Tongue (tissue), 2 donors: ENCODE measurements around the genes OR9Q1, OR6Q1, OR10W1, CNTF, FAM111A and MPEG1.

DNA sequence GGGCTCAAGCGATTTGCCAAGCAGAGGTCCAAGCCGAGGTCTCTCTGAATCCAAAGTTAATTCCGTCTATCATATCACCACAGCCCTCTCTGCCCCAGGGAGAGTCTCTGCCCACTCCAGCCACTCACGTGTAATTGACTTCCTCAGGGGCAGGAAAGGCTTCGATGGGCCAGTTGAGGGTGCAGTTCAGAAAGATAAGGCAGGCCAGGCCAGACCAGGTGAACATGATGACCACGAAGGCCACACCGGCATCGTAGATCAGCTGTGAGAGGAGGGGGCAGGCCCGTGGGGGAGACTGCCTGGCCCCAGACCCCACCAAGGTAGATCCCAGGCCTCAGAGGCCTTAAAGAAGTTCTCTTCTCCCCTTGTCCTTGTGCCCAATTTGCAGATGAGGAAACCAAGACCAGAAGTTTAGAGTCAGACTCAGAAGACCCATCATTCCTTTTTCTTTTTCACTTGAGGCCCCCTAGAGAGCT, 19.6 kb downstream of the SLC43A1 start:
- RAMPAGE, long total RNA: no peak

DNA sequence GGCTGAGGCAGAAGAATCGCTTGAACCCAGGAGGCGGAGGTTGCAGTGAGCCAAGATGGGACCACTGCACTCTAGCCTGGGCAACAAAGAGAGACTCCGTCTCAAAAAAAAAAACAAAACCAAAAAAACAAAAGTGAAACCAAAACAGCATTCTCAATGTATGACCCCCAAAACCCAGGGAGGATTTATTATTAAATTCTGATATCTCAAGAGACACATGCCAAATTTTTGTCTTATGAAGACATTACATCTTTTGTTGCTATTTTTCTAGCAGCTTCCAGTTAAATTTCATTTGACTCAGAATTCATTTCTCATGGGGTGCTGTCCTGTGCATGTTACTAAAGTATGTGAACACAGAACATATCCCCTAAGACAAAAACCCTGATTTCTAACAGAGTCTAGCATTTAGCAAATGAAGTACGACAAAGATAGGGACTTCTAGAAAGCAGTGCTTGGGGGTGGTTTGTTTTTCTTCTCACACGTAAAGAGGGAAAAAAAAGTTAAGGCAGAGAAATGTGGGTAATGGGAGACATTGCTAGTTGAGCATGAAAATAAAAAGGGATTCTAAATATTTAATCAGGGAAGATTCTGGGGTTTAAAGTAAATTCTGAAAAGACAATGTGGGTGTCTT, 3.1 kb upstream of the YPEL4 start:
- RAMPAGE, long total RNA: no peak

- RAMPAGE, long total RNA: no peak
These were observed 3.3 kb downstream of the CLP1 start for GRCh38 chr11:57660772-57661405.

DNA sequence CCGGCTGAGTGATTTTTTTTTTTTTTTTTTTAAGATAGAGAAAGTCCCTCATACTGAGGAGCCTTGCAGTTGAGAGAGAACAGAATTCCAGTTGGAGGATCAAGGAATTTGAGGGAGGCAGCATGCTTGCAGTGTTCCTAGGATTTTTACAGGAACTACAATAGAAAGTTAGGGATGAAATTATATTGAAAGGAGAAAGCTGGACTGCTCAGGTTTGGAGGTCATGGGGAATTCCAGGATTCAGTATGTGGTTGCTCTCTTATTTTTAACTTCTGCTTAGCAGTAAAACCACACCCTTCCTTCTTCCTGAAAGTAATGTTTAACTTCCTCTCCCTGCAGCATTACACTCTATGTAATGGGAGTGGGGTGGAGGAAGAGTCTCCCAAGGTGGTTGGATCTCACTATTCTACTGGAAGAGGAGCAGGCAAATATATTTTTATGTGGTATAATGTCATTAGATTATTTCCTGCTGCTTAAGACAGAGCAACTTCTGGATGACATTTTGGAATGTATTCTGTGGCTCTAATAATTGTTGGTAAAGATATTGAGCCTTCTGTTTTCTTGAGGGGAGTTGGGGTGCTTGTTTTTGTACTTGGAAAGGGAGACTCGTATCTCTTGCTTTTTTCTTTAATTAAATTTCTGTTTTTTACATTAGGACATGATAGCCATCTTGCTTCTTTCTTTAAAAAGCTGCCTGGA, 31.4 kb downstream of the CTNND1 start:
- RAMPAGE, long total RNA: no peak

DNA sequence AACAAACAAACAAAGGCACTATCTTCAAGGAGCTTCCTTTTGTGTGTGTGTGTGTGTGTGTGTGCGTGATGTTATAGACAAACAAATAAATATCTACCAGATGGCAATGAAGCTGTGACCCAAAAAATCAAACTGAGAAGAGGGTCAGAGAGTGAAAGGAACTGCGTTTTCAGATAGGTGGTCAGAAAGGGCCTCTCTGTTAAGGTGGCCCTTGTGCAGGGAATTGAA, at the start of gene OR9Q1:
TSS of gene OR9Q1 (plus strand) at position 204 of the 228 bp plus-strand sequence.
- RAMPAGE, long total RNA: no peak

- RAMPAGE, long total RNA: no peak
These were observed at the start of gene OR6Q1 for GRCh38 chr11:58030720-58031223. Gene OR6Q1 (plus strand): TSS chr11:58030953.

DNA sequence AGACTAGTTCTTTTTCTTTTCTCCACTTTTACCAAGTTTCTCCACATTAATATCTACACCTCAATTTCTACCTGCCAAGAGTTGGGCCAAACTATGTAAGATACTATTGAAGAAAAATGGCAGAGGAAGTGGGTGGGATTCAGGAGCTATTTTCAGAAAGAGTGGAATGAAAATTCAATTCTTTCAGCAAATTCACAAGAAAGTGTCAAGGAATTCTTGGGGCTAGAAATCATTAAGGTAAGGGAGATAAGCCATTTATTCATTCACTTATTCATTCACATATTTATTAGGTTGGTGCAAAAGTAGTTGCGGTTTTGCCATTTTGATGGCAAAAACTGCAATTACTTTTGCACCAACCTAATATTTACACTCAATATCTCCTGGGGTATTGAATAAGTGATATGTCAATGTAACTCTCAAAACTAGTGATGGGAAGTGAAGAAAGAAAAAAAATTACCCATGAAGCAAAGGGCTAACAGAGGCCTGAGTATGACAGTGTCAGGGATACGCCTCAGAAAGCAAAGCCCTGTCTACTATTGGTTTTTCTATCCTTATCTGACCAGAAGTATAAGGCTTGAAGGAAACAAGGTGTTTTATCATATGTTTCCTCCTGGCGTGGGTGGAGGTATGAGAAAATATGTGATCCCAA, at the start of gene OR10W1:
TSS of gene OR10W1 (minus strand) at position 245 of the 649 bp plus-strand sequence.
- RAMPAGE, long total RNA: no peak

DNA sequence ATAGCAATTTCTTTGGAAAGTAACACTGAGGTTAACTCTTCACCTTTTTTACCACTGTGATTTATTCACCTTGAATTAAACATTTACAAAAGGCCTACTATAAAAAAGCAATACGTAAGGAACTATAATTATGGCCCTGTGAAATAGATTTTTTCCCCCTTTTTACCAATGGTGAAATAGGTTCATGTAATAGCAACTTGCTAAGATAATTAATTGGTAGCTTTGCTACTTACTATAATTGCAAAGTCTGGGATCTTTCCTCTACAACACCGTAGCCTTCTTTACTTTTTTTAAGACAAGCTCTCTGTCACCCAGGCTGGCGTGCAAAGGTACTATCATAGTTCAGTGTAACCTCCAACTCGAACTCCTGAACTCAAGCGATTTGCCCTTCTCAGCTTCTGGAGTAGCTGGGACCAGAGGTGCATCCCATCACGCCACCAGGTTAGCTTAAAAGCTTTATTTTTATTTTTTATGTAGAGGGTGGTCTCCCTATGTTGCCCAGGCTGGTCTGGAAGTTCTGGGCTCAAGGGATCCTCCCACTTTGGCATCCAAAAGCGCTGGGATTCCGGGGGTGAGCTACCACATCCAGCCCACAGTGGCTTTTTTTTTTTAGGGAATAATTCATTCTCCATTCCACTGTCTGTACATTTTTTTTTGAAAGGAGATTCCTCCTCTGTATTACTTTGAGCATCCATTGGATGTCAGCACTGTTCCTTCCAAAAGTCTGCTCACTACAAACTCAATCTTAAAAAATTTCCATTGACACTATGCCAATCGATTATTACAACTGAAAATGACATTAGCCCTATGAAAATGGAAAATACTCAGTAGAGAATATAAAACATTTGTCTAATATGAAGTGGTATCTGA, 1.1 kb upstream of the LPXN start:
- RAMPAGE, long total RNA: no peak

DNA sequence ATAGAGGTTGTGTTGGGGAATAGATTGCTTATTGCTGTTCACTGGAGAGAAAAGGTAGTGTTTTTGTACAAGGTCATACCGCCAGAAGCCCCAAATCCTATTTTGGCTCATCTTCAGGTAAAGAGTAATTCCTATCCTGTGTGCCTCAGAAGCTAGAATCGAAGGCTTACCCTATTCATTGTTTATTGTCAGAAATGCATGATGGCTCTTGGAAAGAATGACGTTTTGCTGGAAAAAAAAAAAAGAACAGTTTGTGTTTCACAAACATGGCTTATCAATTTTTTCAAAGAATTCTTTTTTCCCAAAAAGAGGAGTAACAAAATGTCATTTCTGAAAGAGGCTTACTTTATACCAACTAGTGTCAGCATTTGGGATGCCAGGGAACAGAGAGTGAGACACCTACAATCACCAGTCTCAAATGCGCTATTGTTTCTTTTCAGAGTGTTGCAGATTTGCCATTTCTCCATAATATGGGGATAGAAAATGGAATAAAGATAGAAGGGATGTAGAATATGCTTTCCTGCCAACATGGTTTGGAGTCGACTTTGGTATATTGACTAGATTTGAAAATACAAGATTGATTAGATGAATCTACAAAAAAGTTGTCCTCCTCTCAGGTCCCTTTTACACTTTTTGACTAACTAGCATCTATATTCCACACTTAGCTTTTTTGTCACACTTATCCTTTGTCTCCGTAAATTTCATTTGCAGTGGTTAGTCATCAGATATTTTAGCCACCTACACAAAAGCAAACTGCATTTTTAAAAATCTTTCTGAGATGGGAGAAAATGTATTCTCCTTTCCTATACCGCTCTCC, 3.0 kb upstream of the CNTF start:
- RAMPAGE, long total RNA: no peak

- RAMPAGE, long total RNA: no peak
These were observed at the start of gene CNTF for GRCh38 chr11:58622538-58622884. Gene CNTF (plus strand): TSS chr11:58622665.

DNA sequence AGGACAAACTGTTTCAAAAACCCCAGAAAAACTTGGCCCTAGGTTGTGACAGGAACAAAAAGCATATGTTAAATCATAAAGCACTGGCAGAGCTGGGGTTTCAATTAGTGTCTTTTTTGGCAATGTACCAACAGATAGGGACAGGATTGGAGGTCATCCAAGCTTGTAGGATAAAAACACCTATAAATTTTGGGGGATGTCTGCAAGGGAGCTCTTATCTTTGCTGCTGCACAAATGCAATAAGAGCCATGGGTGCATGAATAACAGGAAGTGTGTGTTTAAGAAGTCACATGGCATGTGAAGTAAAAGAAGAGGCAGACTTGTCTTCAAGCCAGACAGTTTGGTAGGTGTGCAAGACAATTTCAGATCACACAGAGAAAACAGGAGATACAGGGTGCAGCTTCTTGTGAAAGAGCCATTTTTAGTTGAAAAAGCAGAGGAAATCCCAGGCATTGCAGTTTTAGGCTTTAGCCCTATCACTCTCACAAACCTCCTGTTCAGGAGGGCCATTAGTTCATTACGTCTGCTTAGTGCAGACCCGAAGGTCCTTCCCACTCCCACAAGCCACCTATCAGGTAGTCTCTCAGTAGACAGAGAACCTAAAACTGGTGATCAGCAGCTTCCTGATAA, 4.6 kb downstream of the GLYAT start:
- RAMPAGE, long total RNA: no peak

DNA sequence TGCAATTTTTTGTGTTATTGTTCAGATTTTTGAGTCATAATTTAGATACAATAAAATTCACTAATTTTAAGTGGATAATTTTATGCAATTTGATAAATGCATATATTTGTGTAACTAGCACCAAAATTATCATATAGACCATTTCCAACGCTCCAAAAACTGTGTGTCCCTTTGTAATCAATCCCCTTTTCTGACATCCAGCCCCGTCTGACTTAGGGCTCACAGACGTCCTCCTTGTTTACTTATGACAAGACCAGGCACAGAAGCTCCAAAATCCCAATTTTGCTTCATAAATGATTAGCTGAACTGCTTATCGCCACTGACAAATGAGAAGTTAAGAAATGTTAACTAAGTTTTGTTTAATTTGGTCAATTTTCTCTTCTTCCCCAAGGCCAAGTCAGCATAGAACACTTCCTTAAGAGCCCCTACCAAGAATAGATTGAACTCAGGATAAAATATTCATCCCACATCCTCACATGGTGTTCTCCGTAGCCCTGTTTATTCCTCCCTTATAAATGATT, 30.6 kb upstream of the GLYAT start:
- RAMPAGE, long total RNA: no peak

- RAMPAGE, long total RNA: no peak
These were observed 18.7 kb downstream of the GLYATL1 start for GRCh38 chr11:58957812-58958566.

DNA sequence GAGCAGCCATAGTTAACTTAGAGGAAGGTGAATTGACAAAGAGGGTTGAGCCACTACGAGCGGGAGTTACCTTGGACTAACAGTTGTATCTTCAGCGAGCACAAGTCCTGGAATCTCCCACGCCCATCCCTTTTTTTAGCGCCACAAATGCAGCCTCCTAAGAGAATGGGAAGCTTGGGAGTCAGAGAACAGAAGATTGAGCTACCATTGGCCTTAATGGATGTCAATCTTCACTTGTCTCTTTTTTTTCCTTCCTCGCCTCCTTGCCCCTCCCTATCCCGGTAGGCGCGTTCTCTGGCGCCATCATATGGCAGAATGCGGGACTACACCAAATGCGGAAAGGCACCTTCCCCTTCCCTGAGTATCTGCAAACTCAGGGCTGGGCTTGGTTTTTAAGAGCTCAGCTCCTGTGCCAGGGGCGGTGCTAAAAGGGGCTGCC, 27.8 kb upstream of the GLYATL1B start:
- RAMPAGE, long total RNA: no peak

- RAMPAGE, long total RNA: no peak
These were observed 9.1 kb downstream of the GLYATL1B start for GRCh38 chr11:59095270-59095544.

- RAMPAGE, long total RNA: start-site peak on the minus strand at chr11:59142638-59142766, 26 and 10 reads in 2 replicates; start-site peak on the plus strand at chr11:59142840-59142931, 116 and 62 reads in 2 replicates; start-site peak on the plus strand at chr11:59143151-59143276, 24 and 17 reads in 2 replicates
These were observed at the start of gene FAM111A for GRCh38 chr11:59142409-59143815. Gene FAM111A (plus strand): TSS chr11:59142856.

GRCh38 chr11:59191802-59192474, 20.0 kb downstream of the DTX4 start:
- RAMPAGE, long total RNA: no peak

GRCh38 chr11:59212706-59213836, at the start of gene MPEG1:
Gene MPEG1 (minus strand): TSS chr11:59212927.
- RAMPAGE, long total RNA: start-site peak on the minus strand at chr11:59212874-59212979, 55 and 20 reads in 2 replicates

DNA sequence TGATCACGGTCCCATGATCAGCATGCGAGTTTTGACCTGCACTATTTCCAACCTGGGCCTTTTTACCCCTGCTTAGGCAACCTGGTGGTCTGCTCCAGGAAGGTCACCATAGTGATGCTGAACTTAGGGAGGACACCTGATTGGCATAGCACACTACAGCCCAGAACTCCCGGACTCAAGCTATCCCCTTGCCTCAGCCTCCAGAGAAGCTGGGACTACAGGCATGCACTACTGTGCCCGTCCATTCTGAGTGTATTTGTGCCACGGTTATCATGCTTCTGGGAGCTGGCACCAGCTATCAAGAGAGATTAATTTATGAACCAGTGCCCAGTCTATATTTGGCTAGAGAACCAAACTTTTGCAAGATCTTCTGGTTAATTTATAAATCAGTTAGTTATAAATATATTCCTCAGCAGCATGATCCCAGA, 67.6 kb upstream of the OR5AN1 start:
- RAMPAGE, long total RNA: no peak

GRCh38 chr11:59616640-59617016, 1.1 kb upstream of the OSBP start:
- RAMPAGE, long total RNA: no peak